Ishikawa (cell line): ENCODE data around the gene SUSD2.

DNA sequence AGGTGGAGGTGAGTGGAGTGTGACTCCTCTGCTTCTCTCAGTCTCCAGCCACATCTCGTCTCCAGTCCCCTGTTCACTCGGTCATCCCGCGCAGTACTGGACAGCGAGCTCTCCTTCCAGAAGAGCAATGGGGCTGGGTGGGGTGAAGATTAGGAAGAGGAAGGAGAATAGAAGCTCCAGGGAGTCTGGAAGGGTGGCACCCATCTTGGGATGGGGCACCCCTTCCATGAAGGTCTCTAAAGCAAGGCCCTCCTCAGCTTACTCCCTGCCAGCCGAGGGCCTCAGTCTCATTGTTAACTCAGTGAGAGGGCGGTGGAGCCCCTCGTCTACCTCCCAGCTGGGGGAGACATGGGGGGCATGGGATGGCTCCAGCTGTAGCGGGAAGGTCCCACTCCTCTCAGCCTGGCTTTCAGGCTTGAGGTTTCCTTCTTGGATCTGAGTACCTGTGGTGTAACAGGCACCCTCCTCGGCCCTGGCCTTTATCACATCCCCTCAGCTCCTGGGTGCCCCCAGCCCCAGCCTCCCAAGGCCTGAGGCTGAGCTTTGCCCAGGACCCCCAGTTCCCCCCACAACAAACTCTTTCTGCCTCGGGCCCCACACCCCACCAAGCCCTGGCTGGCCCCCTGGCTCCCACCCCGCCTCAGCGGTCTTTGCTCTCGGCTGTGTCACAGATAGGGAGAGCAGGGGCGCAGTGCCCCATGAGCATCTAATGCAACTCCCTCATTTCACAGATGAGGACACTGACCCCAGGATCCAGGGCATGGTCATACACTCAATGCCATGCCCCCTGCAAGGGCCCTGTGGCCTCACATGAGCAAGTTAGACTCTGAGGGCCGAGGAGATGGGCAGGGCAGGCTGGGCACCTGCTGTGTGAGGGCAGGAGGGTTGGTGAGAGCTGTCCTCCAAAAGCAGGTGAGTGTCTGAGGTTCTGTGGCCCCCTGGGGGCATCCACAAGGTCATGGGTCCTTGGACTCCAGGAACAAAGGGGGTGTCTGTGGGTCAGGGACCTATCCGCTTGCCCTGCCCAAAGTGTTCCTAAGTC, 2.1 kb downstream of the MIF start:
- RRBS, result no CpG with 5 or more reads among the region's 17 CpGs

- RRBS, result no CpG with 5 or more reads among the region's 4 CpGs
These were observed 3.0 kb downstream of the MIF start for GRCh38 chr22:23897147-23897694.

DNA sequence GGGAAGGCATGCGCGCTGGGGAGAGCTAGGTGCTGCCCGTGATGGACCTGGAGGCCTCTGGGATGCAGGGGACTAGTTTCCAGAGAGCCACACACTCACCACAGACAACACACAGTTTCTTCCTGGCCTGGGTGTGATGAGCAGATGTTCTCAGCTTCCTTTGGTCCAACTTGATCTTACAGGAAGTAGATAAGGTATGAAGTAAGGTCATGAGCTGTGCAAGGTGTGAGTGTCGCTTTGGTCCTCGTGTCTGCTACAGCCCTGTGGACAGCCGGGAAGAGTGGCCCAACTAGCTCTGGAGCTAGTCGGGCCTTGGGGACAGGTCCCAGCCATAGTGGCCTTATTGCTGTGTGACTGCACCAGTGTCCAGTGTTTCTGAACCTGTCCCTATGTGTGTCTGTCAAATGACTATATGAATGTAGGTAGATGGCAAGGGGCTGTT, 27.2 kb upstream of the SUSD2 start:
- RRBS, result no CpG with 5 or more reads among the region's 7 CpGs

DNA sequence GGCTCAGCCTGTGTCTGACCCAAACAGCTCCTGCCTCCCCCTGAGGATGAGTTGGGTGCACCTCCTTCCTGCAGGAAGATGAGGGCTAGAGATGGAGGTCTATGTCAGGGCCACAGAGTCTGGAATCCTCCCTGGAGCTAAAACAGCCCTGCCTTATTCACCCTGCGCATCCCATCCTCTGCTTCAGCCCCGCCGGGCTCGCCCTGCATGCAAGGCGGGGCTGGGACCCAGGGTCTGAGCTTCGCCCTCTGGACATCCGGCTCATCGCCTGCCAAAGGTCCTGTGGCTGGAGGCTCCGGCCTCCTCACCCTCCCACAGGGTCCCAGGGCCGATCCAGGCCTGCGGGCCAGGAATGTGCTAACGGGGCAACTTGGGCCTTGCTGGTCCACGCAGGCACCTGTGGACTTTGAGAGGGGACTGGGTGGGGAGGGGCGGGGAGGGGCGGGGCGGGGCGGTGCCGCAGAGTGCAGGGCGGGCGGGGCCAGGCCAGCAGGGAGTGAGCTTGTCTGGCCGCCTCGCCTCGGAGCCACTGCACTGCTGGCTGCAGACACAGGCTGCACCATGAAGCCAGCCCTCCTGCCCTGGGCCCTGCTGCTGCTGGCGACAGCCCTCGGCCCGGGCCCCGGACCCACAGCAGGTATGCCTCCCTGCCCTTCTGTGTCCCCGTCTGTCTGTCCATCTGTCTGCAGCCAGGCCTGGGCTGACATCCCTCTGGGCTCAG, at the start of gene SUSD2:
TSS of gene SUSD2 (plus strand) at position 529 of the 721 bp plus-strand sequence.
- RRBS, result 45% methylated on average over 7 of the region's 28 CpGs

- RRBS, result 24% methylated on average over 2 of the region's 13 CpGs
These were observed 13.8 kb downstream of the GGT5 start for GRCh38 chr22:24231045-24231488.

- RRBS, result no CpG with 5 or more reads among the region's 8 CpGs
These were observed 33.3 kb downstream of the ADORA2A start for GRCh38 chr22:24460569-24461134.

DNA sequence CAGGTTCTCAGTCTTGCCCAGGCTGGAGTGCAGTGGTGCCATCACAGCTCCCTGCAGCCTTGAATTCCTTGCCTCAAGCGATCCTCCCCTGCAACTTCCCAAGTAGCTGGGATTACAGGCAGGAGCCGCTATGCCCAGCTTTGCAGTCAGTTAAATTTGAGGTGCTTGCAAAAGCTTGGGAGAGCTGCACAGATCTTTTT, 21.5 kb downstream of the GUCD1 start:
- RRBS, result no CpG with 5 or more reads among the region's 2 CpGs

DNA sequence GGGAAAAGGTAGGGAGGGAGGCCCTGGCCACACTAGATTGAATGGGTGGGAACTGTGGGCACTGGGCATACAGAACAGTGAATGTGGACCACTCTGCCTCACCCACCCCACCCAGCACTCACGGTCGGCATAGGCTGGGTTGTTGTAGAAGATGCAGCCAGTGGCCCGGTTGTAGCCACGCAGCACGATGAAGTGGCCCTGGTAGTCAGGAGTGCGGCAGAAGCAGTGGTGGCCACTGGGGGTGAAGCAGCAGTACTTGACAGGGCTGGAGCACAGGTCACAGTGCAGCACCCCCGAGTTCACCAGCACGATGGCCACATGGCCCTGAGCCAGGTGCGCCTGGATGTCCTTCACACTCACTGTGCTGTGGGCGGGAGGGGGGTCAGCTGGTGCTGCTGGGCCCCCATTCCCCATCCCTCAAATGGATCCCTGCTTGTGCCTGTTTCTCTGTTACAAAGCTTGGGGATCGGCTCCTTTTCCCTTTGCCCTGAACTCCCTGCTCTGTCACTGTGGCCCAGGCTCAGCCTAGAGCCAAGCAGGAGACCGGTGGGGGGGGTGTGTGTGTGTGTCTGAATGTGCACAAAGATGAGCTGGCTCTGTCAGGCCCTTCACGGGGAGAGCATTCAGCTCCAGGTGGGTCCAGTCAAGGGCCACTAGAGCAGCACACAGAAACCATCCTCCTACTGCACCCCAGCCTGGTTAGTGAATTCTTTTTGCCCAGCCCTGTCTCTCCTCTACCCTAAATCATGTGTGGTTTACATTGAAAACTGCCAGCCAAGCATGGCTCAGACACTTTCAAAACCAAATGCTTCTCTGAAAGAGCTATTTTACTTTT, 11.0 kb downstream of the GUCD1 start:
- RRBS, result no CpG with 5 or more reads among the region's 13 CpGs

GRCh38 chr22:24607259-24608065, 4.5 kb downstream of the GGT1 start:
- RRBS, result no CpG with 5 or more reads among the region's 20 CpGs

DNA sequence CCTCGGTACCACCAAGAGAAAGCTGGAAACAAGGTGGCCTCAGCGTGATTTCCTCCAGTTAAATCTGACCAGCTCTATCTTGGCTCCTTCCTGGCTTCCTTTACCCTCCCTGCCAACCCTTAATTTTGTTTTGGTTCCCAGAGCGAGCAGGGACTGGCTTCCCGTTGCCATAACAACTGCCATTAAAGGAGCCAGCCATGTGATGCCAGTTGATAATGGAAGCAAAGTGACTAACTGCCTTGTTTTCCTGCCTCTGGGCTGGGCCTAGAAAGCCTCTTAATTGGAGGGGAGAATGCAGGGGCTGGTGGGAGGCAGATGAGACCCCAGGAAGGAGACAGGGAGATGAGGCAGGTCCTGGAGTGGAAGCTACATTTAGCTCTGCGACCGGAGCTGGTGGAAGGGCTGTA, 4.4 kb downstream of the SGSM1 start:
- RRBS, result no CpG with 5 or more reads among the region's 6 CpGs

DNA sequence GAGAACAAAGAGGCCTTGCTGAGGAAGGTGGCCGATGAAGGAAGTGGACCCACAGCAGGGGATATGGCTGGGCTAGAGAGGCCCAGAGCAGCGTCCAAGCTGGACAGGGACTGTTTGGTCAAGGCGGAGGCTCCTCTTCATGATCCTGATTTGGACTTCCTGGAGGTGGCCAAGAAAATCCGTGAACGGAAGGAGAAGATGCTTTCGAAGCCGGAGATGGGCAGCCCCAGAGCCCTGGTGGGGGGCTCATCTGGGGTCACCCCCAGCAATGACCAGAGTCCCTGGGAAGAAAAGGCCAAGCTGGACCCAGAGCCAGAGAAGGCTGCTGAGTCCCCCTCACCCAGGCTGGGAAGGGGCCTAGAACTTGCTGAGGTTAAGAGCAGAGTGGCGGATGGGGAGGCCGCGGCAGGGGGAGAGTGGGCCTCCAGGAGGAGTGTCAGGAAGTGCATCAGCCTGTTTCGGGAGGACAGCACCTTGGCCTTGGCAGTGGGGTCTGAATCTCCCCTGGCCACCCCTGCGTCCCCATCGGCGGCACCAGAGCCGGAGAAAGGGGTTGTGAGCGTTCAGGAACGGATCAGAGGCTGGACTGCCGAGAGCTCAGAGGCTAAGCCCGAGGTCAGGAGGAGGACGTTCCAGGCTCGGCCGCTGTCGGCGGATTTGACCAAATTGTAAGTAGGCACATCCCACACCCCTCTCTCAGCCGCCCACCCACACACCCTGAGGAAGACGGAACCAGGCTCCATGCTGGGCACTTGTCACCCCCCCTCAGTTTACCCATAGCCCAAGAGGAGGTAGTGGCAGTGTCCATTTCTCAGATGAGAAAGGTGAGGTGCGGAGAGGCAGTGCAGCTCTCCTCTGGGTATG, 76.6 kb downstream of the KIAA1671 start:
- RRBS, result no CpG with 5 or more reads among the region's 27 CpGs

GRCh38 chr22:25058273-25059141, 106.0 kb downstream of the KIAA1671 start:
- RRBS, result 98% methylated on average over 6 of the region's 12 CpGs

- RRBS, result no CpG with 5 or more reads among the region's 14 CpGs
These were observed 112.3 kb downstream of the KIAA1671 start for GRCh38 chr22:25064682-25065330.

- RRBS, result no CpG with 5 or more reads among the region's 3 CpGs
These were observed 118.8 kb downstream of the KIAA1671 start for GRCh38 chr22:25071304-25071646.

DNA sequence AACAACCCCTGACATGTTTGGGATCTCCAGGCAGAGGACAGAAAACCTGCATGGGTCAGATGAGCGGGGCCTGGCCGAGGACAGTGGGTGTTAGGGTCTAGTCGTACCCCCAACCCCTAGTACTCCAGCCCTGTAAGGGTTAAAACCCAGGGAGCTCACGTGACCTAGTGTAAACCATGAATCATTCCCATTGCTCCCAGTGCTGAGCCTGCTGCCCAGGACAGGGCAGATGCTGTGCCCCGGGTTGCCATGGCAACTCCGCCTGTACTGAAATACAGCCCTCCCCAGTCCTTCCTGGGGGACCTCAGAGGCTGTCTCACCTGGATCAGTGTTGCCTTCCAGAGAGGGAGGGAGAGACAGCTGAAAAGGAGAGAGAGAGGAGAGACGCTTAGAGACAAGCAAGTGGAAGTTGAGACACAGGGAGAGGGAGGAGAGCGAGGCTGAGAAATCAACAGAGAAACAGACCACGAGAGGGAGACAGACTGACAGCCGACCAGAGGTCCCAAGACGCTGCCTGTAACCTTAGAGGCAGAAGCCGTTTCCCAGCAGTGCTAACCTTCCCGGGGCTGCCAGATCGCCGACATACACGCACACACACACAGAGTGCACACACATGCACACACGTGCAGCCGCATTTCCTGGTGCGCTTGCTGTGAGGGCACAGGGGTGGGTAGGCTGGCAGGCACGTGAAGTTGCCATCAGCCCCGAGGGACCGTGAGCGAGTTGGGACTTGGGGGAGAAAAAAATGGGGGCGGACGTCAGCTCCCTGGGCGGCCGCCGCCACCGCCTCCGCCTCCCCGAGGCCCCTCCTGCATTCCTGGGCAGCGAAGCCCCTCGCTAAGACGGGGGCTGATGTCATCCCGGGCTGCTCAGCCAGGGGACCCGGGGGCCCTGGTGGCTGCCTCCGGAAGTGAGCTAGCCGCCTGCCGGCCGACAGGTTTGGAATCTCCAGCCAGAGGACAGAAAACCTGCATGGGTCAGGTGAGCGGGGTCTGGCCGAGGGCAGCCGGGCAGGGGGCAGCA, 88.7 kb upstream of the CRYBB3 start:
- RRBS, result 3% methylated on average over 5 of the region's 43 CpGs

DNA sequence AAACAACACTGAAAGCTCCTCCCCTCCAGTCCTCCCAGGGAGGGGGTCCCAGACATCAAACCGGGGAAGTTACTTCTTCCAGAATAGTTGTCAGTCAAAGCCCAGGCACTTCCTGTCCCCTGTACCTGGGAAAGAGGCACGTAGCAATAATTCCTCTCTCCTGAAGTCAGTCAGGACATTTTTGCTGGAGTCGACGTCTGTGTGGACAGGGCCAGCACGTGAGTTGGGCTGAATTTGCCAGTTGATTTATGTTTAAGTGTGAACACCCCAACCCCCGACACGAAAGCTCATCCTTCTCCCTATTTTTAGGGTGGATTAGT, 87.2 kb upstream of the CRYBB3 start:
- RRBS, result no CpG with 5 or more reads among the region's 7 CpGs

- RRBS, result no CpG with 5 or more reads among the region's 5 CpGs
These were observed 130.5 kb downstream of the CRYBB2 start for GRCh38 chr22:25349880-25350426.

- RRBS, result 34% methylated on average over 3 of the region's 18 CpGs
These were observed 102.1 kb upstream of the GRK3 start for GRCh38 chr22:25462160-25463032.

DNA sequence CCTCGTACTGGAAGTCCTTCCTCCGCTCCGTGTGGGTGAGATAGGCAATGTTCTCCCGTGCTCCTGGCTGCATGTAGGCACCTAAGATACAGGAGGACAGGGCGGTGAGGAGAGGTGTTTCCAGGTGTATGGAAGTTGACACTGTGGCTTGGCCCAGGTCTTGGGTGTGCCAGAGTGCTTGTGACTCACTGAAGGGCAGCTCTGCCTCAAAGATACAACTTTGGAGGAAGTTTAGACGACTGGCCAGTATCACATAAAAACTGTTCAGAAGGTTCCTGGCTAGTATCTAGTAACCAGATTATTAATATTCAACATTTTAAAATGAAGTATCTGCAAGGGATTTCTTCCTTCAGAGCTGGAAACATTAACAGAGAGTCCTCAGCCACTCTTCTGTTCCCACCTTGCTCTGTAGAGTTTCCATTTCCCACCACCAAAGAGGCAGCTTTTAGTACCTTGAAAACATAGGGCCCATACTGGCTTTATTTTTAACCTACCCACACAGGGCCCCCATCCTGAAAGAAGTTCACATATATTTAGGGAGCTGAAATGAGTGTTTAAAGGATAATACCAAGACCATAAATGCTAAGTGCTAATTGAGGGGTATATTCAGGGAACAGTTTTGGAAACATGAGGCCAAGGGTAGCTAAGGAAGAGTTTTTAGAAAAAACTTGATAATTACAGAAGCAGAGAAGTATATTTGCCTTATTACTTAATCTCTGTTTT, 8.8 kb downstream of the SRRD start:
- RRBS, result no CpG with 5 or more reads among the region's 6 CpGs

GRCh38 chr22:26516469-26517296, 4.4 kb upstream of the TFIP11 start:
- RRBS, result no CpG with 5 or more reads among the region's 10 CpGs